Myometrial cell (primary cell): ENCODE results near the genes GATD3 and KRTAP10-1.

GRCh38 chr21:44133245-44133828, at the start of gene GATD3:
GATD3 (plus strand) TSS chr21:44133683.
- RAMPAGE, long total RNA, result start-site peak on the plus strand at chr21:44133669-44133692, 39 and 38 reads in 2 replicates

DNA sequence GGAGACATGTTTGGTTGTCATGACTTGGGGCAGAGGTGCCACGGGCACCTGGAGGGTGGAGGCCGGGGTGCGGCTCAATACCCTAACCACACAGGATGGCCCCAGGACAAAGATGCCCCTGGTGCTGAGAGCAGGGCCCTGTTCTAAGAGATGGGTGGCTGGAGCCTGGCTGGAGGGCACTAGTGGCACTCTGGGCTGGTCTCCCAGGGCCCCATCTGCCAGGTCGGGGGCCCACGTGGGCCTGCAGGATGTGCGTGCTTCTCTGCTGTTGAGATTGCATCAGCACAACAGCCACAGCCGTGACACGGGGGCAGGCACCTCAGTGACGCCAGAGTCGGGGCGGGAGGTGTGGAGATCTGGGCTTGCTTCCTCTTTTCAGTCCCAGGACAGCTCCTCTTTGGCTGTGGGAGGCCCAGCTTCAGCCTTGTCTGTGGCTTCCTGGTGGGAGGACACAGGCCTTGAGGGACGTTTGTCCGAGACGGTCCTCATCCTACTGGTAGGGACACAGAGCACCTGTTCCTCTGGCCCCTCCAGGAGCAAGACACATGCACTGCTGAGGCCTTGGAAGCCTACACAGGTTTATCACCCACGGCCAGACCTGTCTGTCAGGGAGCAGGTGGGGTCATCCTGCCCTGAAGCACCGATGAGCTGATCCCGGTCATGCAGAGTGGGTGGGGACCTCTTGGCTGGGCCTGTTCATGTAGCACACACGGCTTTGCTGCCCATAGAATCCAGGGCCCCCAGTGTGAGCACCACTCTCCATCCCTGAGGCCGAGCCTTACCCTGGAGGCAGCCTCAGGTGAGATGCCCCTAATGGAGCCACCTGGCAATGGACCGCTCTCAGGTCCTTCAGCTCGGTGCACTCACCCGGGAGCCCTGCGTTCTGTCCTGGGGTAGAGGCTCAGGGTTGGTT, 44.4 kb downstream of the ICOSLG start:
- RAMPAGE, long total RNA, result no peak

- RAMPAGE, long total RNA, result no peak
These were observed 13.6 kb downstream of the CFAP410 start for GRCh38 chr21:44325482-44326112.

GRCh38 chr21:44456288-44456596, 932 bp downstream of the LRRC3 start:
- RAMPAGE, long total RNA, result no peak

GRCh38 chr21:44484824-44485986, 29.9 kb downstream of the LRRC3 start:
- RAMPAGE, long total RNA, result no peak

- RAMPAGE, long total RNA, result no peak
These were observed 29.4 kb downstream of the KRTAP10-1 start for GRCh38 chr21:44510485-44511031.

DNA sequence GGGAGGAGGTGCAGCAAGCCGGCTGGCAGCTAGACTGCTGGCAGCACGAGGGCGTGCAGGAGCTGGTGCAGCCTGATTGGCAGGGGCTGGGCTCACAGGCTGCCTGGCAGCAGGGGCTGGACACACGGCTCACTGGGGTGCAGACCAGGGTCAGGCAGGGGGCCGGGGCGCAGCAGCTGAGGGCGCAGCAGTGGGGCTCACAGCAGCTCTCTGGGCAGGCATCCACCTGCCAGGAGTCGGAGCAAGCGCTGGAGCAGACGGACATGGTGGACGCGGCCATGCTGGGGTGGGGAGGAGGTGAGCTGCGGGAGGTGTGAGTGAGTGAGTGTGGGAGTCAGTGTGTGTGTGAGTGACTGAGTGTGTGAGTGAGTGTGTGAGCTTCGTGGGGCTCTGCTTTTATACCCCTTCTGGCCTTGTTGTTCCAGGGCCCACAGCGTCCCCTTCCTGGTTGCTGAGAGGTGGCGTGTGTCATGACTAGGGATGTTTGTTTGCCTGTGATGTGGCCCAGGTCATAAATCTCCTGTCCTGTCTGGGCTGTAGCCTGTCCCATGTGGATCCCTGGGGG, at the start of gene KRTAP10-1:
Gene KRTAP10-1, minus strand, starts transcription at position 325 of the 565 bp plus-strand sequence.
- RAMPAGE, long total RNA, result no peak

DNA sequence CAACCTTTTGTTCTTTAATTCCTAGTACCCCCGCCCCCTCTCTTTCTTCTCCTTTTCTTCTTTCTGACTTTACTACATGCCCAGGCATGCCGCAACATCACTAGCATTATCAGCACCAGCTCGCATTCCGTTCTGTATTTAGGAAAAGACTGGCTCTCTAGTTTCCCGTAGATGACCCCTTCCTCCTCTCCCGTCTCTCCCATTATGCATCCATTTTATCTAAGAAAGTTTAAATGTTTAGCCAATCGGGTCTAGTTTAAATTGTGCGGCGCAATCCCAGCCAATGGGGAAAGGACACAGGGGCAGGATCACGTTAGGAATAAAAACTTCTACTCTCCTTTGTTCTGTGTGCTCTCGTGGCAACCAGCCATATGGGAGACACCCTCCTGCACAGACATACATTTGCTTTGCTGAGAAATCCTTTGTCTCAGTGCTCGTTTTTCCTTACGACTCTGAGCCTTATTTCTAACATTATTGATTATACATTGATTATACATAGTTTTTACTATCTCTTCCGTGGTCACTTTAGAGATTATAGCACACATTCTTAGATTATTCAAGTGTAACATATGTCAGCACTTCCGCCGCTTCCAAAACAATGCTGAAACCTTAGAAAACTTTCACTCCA, 2.2 kb upstream of the KRTAP10-7 start:
- RAMPAGE, long total RNA, result no peak

GRCh38 chr21:44659112-44659447, 1.3 kb downstream of the KRTAP12-3 start:
- RAMPAGE, long total RNA, result no peak

DNA sequence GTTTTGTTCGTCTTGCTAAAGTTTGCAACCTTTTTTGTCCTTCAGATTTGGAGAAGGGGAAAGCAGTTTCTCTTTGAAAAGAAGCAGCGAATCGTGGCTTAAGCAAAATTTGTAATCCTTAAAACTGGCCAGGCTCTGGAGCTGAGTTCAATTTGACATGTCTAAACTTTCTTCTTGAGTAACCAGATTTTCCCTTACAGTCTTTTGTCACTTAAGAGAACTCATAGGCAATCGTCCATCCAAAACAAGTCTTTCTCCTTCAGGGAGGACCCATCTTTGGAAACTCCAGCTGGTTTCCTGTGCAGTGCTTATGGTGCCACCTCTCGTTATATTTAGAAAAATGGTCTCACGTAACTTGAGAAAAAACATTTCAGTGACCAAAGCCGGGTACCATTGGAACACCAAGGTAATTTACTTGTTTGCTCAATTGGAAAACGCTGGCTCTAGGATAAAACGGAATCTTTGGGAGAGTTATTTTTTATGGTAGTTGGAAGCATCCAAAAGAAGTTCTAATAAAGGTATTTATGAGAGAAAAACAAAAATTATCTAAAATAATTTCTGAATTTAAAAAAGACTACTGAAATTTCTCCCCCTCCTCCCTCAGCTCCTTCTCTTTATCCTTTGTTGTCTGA, 1.9 kb upstream of the PTTG1IP start:
- RAMPAGE, long total RNA, result no peak

- RAMPAGE, long total RNA, result no peak
These were observed 19.3 kb upstream of the PTTG1IP start for GRCh38 chr21:44892859-44893121.

- RAMPAGE, long total RNA, result no peak
These were observed 7.9 kb upstream of the ITGB2 start for GRCh38 chr21:44928573-44929010.

DNA sequence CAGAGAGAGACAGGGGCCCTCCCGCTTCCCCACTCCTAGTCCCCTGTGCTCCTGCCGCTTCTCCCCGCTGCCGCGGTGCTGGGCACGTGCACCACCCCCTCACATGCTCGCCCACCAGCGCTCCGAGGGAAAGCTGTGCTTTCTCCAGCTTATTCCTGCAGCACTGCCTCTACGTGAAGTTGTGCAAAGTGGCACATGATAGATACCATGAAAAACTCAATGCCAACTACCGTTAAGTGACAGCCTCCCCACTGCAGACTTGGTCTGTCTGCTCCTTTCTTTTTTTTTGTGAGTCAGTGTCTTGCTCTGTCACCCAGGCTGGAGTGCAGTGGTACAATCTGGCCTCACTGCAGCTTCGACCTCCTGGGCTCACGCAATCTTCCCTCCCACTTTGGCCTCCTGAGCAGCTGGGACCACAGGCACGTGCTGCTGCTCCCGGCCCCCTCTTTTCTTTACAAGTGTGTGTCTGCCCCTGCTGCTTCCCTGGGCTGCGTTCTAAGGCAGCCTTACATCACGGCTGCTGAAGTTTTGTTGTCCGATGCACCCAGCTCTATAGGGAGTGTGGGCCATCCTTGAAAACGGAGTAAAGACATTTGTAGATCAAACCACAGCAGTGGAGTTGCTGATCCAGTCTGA, 15.5 kb downstream of the SLX9 start:
- RAMPAGE, long total RNA, result no peak

DNA sequence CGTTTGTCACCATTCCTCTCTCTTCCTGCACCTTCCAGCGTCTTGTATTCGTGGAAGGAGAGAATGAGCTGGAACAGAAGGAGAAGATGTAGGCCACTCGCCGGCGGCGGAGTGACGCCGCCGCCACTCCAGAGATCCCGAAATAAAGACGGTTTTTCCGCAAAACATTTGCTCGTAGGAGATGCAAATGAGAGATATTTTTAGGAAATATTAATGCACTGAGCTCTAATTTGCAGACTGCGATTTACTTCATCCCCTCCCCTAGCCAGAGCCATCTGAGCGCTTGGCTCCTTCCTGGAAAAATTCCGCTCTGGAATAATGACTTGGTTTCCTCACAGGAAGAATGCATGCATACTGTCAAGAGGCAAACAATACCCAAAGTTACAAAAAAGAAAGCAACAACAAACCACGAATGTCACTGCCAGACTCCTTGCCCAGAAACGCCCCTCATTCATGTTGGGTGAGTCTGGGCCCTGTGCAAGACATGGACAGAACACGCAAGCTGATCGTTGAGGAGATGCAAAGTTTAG, 18.0 kb upstream of the ADARB1 start:
- RAMPAGE, long total RNA, result no peak

- RAMPAGE, long total RNA, result no peak
These were observed 56.1 kb downstream of the ADARB1 start for GRCh38 chr21:45130215-45131059.

- RAMPAGE, long total RNA, result no peak
These were observed 84.7 kb downstream of the ADARB1 start for GRCh38 chr21:45159092-45159468.

GRCh38 chr21:45226771-45227333, 60.8 kb downstream of the POFUT2 start:
- RAMPAGE, long total RNA, result no peak

DNA sequence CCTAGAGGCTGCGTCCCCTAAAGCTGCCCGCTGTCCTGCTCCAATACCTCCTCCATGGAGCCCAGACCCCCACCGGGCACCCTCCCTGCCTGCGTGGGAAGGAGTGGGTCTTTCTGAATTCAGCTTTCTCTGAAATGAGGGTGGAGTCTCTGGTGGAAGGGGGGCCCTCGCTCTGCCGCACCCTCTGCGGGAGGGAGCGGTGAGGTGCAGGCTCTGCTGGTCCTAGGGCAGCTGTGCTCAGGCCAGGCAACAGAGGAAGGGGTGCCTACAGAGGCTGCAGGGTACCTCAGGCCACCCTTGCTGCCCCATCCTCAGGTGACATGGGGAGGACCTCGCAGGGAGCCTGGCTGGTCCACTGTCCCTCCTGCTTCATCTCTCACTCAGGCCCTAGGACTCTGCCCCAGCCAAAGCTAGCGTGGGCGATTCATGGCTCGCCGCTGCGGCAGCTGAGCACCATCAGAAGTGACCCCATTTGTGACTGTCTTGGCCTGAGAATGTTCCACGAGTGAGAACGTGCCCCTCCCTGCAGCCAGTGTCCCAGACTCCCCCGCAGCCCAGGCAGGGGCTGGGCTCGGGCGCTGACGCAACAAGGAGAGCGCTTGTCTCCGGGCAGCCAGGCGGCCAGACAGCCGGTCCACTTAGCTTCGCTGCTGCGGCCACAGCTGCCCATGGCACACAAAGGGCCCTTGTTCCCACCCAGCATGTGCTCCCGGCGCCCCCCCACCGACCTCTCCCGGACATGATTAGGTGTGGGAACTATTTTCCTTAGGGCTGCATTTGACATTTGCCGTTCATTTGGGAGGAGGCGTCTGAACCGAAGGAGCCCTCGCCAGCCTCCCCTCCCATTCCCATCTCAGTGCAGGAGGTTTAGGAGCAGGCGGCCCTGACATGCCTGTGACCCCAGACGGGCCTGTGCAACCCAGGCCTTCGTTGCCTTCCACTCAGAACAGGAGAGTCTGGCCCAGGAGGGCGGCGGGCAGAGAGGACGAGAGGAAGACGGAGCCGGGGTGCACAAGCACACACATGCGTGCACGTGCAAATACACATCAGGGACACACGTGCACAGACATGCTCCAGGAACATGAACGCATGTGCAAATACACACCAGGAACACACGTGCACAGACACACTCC, 19.2 kb upstream of the POFUT2 start:
- RAMPAGE, long total RNA, result no peak

- RAMPAGE, long total RNA, result no peak
These were observed 35.9 kb upstream of the POFUT2 start for GRCh38 chr21:45323478-45324188.

DNA sequence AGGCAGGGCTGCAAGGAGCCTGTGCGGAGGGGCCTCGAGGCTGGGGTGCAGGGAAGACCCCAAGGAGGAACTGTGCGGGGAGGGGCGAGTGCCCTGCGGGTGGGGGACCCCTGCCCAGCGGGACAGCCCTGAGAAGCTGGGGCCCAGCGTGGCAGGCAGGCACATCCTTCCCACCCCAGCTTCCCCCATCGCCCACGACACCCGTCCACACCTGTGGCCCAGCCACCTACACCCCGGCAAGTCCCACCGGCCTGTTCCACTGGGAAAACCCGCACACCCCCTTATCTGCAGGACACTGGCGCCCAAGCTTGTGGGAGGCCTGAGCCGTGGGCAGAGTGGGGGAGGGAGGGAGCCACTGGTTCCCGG, 37.5 kb upstream of the POFUT2 start:
- RAMPAGE, long total RNA, result no peak